ENCODE results near the gene DCTD.

- PRO-cap, 4 experiments, result no peak in any of the 4 experiments
- RAMPAGE, long total RNA, 2 experiments, result no peak in any of the 2 experiments
- RRBS, result no CpG with 5 or more reads among the region's 7 CpGs
Measured at GRCh38 chr4:176333170-176333728, 13.5 kb downstream of the SPCS3 start.

GRCh38 chr4:176538084-176538645, 218.4 kb downstream of the SPCS3 start:
- PRO-cap, 4 experiments, result no peak in any of the 4 experiments
- RAMPAGE, long total RNA, 2 experiments, result no peak in any of the 2 experiments
- RRBS, result no CpG with 5 or more reads among the region's 3 CpGs

GRCh38 chr4:177442650-177443089, 433 bp upstream of the AGA start:
- PRO-cap, 4 experiments, result no peak in any of the 4 experiments
- RAMPAGE, long total RNA, 2 experiments, result no peak in any of the 2 experiments
- RRBS, result no CpG with 5 or more reads among the region's 9 CpGs

- PRO-cap, 4 experiments, result no peak in any of the 4 experiments
- RAMPAGE, long total RNA, 2 experiments, result no peak in any of the 2 experiments
- RRBS, result no CpG with 5 or more reads among the region's 14 CpGs
Measured at GRCh38 chr4:179719679-179720891, 2277.8 kb upstream of the AGA start.

GRCh38 chr4:180059289-180059513, 2184.0 kb upstream of the TENM3 start:
- PRO-cap, 4 experiments, result no peak in any of the 4 experiments
- RAMPAGE, long total RNA, 2 experiments, result no peak in any of the 2 experiments
- RRBS, result no CpG with 5 or more reads among the region's 17 CpGs

DNA sequence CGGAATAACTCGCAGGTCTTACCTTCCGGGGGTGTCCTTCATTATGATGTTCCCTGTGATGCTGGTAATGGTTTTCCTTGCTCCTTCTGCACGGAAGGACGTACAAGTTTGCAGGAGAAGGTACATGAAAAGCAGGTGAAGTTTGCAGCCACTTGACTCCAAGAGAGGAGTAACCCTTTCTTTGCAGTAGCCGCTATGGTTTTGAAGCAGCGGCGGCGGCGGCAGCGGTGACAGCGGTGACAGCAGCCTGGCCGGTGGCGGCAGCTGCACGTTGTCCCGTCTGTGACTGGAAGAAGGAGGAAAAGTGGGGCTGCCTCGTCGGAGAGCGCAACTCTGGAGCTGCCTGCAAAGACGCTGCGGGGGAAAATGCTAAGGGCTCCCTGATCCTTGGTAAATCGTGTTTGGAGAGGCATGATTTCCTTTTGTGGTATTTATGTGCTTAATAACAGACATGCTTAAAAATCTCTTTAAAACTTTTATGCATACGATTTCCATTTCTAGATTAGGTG, 2183.6 kb upstream of the TENM3 start:
- PRO-cap, 4 experiments, result peak in 1 of 4 experiments; most common minus-strand start position 231 of the sequence (in 1)
- RAMPAGE, long total RNA, 2 experiments, result no peak in any of the 2 experiments
- RRBS, result no CpG with 5 or more reads among the region's 23 CpGs

GRCh38 chr4:181420659-181420939, 822.6 kb upstream of the TENM3 start:
- PRO-cap, 4 experiments, result no peak in any of the 4 experiments
- RAMPAGE, long total RNA, 2 experiments, result no peak in any of the 2 experiments
- RRBS, result no CpG with 5 or more reads among the region's 2 CpGs

- PRO-cap, 4 experiments, result no peak in any of the 4 experiments
- RAMPAGE, long total RNA, 2 experiments, result no peak in any of the 2 experiments
- RRBS, result no CpG with 5 or more reads among the region's 6 CpGs
Measured at GRCh38 chr4:182084866-182085570, 158.2 kb upstream of the TENM3 start.

DNA sequence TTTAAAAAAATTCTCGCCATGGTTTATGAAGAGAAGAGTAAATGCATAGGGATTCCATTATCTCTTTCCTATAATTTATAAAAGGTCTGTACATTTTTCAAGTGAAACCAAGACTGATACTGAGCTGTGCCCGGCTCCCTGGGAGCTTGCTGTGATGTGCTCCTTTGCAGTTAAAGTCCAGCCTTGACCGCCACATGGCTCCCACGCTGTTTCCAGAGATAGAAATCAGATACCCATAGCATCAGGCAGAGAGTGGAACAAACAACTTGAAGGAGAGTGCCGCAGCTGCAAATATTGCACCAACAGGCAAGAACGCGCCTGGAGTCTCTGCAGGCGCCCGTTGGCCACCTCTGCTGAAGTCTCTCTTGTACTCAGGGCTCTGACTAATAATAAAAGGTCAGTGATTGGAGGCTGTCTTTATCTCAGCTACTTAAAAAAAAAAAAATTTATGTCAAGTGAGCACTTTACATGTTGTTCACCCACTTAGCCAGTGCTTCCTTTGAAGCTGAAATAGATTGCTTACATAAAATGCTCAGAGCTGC, 31.0 kb upstream of the TENM3 start:
- PRO-cap, 4 experiments, result peak in 2 of 4 experiments; most common plus-strand start position 309 of the sequence (in 1); most common minus-strand start position 158 of the sequence (in 1)
- RAMPAGE, long total RNA, 2 experiments, result no peak in any of the 2 experiments
- RRBS, result no CpG with 5 or more reads among the region's 9 CpGs

GRCh38 chr4:182917203-182918253, at the start of gene DCTD:
Gene DCTD, minus strand, starts transcription at chr4:182917386.
- PRO-cap, 4 experiments, result peak in 4 of 4 experiments; most common plus-strand start chr4:182917419 (in 4); most common minus-strand start chr4:182917362 (in 2)
- RAMPAGE, long total RNA, 2 experiments, result start-site peak on the minus strand in 1 of 2 experiments, at chr4:182917327-182917391 at its widest, 433 reads per replicate
- RRBS, result 2% methylated on average over 60 of the region's 110 CpGs

DNA sequence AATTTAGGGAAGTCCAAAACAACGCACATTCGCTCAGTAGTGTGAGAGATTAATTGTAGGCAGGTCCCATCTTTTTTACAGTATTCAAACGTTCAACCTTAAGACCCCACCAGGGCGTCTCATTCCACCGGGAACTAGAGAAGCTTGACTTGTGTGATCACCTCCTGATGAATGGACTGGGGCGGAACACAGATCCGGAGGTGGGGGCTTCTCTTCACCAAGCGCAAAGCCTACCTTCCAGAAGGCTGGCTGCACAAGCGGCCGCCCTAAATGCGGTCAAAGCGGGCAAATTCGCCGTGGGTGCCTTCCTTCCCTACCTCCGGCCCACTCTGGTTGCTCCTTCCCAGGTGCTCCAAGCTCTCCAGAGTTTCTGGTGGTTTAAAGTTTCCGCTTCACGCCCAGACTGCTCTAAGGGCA, 1.9 kb upstream of the WWC2 start:
- PRO-cap, 4 experiments, result no peak in any of the 4 experiments
- RAMPAGE, long total RNA, 2 experiments, result no peak in any of the 2 experiments
- RRBS, result 64% methylated on average over 3 of the region's 17 CpGs

DNA sequence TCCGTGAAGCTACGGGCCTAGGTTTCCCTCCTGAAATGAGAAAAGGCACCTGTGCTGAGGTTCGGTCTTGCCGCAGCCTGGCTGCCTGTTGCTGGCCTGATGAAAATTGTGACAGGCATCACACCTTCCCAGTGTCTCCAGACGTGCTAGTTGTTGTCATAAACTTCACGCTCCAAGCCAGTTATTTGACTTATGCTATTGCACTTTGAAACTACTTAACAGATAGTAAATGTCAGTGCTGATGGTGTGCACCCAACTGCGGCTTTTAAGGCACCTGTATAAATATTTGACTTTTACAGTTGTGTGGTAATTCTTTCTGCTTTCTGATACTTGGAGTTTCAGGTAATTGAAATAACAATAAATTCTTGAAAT, 1.7 kb downstream of the WWC2 start:
- PRO-cap, 4 experiments, result no peak in any of the 4 experiments
- RAMPAGE, long total RNA, 2 experiments, result no peak in any of the 2 experiments
- RRBS, result no CpG with 5 or more reads among the region's 7 CpGs

DNA sequence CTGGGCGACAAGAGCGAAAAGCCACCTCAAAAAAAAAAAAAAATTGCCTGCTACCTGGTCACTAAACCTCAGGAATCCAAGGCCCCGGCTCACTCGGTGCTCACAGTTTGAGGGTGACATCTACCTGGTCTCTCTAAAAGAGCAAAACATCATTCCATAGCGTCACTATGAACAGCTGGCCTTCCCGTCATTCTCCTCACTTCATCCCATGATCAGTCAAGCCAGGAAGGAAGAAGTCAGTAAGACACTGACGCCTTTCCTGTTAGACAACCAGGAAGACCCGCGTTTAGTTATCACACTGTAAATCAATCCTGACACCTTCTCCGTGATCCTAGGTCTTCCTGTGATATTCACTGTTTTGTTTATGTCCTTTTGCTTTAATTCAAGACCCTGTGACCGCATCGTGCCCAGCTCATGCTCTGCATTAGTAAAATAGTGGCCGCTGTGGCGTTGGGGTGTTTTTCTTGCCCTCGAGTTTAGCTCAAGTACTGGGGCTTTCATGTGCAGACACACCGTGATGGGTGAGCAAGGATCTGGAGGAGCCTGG, 31.6 kb upstream of the CDKN2AIP start:
- PRO-cap, 4 experiments, result no peak in any of the 4 experiments
- RAMPAGE, long total RNA, 2 experiments, result no peak in any of the 2 experiments
- RRBS, result no CpG with 5 or more reads among the region's 16 CpGs

DNA sequence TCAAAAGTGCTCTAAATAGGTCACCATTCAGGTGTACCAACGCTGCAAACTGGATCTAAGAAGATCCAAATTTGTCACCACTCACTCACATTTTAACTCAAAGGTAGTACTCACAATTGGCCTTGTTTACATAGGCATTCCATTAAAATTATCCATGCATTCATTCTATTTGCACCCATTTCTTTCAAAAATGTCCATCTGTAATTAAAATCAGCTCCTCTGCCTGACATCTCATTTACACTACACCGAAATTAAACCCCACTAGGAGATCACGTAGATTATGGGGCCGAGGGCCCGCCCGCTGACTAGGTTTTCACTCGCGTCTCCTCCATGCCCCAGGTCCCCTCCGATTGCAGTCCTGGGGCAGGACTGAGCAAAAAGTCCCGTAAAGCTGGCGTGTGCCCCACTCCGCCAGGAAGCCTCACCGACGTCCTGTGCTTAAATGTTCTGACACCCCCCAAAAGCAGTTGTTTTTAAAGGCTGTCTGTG, 1.3 kb upstream of the ING2 start:
- PRO-cap, 4 experiments, result peak in 1 of 4 experiments; most common plus-strand start position 276 of the sequence (in 1)
- RAMPAGE, long total RNA, 2 experiments, result no peak in any of the 2 experiments
- RRBS, result no CpG with 5 or more reads among the region's 14 CpGs

- PRO-cap, 4 experiments, result no peak in any of the 4 experiments
- RAMPAGE, long total RNA, 2 experiments, result no peak in any of the 2 experiments
- RRBS, result 8% methylated on average over 4 of the region's 12 CpGs
Measured at GRCh38 chr4:183618388-183619002, 40.5 kb downstream of the RWDD4 start.

DNA sequence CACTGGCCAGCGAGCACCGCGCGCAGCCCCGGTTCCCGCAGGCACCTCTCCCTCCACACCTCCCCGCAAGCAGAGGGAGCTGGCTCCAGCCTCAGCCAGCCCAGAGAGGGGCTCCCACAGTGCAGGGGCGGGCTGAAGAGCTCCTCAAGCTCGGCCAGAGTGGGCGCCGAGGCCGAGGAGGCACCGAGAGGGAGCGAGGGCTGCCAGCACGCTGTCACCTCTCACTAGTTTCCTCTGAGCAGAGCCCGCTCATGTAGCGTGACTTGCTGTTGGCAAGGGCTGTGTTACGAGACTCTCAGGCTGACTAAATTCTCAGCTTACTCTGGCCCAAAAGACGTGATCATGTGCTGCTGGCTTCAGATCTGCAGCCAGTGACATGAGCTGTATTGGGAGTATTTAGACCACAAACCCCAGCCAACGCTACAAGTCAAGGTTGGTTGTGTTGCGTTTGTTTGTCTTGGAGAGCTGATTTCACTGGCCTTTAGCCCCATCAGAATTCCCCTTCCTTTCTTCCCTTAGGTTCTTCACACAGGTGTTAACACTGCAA, 87.8 kb downstream of the TRAPPC11 start:
- PRO-cap, 4 experiments, result no peak in any of the 4 experiments
- RAMPAGE, long total RNA, 2 experiments, result no peak in any of the 2 experiments
- RRBS, result no CpG with 5 or more reads among the region's 21 CpGs

GRCh38 chr4:183798976-183799363, 106.1 kb upstream of the STOX2 start:
- PRO-cap, 4 experiments, result no peak in any of the 4 experiments
- RAMPAGE, long total RNA, 2 experiments, result no peak in any of the 2 experiments
- RRBS, result no CpG with 5 or more reads among the region's 13 CpGs

DNA sequence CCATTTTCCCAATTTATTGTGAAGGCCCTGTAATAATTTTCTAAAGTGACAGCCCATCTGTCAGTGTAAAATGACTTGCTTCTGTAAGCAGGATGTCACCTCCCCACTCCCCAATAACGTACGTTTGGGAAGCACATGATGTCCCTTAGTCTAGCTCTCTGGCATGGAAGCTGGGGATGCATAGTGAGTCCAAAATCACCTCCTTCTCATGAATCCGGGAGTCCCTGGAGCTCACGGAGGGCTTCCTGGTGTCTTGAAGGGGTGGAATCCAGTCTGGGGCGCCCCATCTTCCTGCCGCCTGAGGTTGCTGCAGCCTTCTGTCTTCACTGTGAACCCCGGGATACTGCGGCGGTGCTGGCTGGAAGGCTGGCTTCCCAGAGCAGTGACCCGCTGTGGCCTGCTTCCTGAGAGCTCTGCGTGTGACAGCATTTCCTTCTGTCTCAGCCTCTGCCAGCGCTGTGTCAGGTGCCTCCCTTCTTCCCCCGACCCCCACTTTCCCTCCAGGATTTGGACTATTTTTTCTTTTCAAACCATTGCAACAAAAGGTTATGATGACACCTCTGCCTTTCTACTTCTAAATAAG, 98.8 kb upstream of the STOX2 start:
- PRO-cap, 4 experiments, result peak in 2 of 4 experiments; most common minus-strand start position 337 of the sequence (in 1)
- RAMPAGE, long total RNA, 2 experiments, result no peak in any of the 2 experiments
- RRBS, result 60% methylated on average over 3 of the region's 13 CpGs

GRCh38 chr4:183966058-183966731, 61.1 kb downstream of the STOX2 start:
- PRO-cap, 4 experiments, result no peak in any of the 4 experiments
- RAMPAGE, long total RNA, 2 experiments, result no peak in any of the 2 experiments
- RRBS, result no CpG with 5 or more reads among the region's 10 CpGs

- PRO-cap, 4 experiments, result no peak in any of the 4 experiments
- RAMPAGE, long total RNA, 2 experiments, result start-site peak on the plus strand in 1 of 2 experiments, at chr4:184009613-184010432 at its widest, 13 reads per replicate
- RRBS, result 96% methylated on average over 3 of the region's 21 CpGs
Measured at GRCh38 chr4:184009748-184010382, 104.8 kb downstream of the STOX2 start.

Data from uterus (tissue), 7 donors.